ENCODE measurements around the genes BNIP3 and INPP5A.

GRCh38 chr10:131973433-131974148 is 8.1 kb downstream of the BNIP3 start:
- RRBS: no CpG with 5 or more reads among the region's 26 CpGs
CAGE:
- cytosol, long polyA plus RNA: no peak
- long polyA plus RNA: no peak
- nucleus, long polyA plus RNA: no peak

GRCh38 chr10:131981662-131982551 is at the start of gene BNIP3:
Gene BNIP3, minus strand, starts transcription at chr10:131981923.
- RRBS: under 1% methylated on average over 25 of the region's 127 CpGs
CAGE:
- cytosol, long polyA plus RNA: start-site peak on the minus strand at chr10:131981917-131981971, 858 and 1,887 reads in 2 replicates
- long polyA plus RNA: start-site peak on the minus strand at chr10:131981906-131981972, 903 and 1,891 reads in 2 replicates
- nucleus, long polyA plus RNA: start-site peak on the minus strand at chr10:131981921-131981984, 126 and 223 reads in 2 replicates

DNA sequence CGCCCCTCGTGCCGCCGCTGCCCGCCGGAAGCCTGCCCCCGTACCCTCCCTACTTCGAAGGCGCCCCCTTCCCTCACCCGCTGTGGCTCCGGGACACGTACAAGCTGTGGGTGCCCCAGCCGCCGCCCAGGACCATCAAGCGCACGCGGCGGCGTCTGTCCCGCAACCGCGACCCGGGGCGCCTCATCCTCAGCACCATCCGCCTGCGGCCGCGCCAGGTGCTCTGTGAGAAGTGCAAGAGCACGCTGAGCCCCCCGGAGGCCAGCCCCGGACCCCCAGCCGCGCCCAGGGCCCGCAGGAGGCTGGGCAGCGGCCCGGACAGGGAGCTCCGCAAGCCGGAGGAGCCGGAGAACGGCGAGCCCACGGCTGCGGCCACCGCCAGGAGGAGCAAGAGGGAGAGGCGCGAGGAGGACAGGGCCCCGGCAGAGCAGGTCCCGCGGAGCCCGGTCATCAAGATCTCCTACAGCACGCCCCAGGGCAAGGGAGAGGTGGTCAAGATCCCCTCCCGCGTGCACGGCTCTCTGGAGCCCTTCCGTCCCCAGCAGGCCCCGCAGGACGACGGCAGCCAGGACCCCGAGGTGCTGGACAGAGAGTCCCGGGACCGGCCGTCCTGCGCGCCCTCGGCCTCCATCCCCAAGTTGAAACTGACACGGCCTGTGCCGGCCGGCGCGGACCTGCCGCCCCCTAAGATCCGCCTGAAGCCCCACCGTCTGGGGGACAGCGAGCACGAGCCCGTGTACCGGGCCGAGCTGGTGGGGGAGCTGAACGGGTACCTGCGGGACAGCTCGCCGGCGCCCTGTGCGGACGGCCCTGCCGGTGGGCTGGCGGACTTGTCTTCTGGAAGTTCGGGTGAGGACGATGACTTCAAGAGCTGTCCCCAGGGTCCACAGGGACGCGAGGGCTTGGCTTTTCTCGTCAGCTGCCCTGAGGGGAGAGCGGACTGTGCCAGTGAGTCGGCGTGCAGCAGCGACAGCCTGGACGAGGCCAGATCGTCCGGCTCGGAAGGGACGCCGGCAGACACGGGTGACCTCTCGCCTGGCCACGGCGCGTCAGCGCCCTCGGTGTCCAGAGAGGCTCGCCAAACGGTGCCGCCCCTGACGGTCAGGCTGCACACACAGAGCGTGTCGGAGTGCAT is 8.2 kb downstream of the PWWP2B start:
- RRBS: 86% methylated on average over 56 of the region's 115 CpGs
CAGE:
- cytosol, long polyA plus RNA: no peak
- long polyA plus RNA: no peak
- nucleus, long polyA plus RNA: no peak

GRCh38 chr10:132419557-132420190 is 22.7 kb downstream of the PWWP2B start:
- RRBS: no CpG with 5 or more reads among the region's 17 CpGs
CAGE:
- cytosol, long polyA plus RNA: no peak
- long polyA plus RNA: no peak
- nucleus, long polyA plus RNA: no peak

- RRBS: no CpG with 5 or more reads among the region's 24 CpGs
CAGE:
- cytosol, long polyA plus RNA: no peak
- long polyA plus RNA: no peak
- nucleus, long polyA plus RNA: no peak
These were observed 62.6 kb downstream of the PWWP2B start for GRCh38 chr10:132459440-132460217.

- RRBS: no CpG with 5 or more reads among the region's 15 CpGs
CAGE:
- cytosol, long polyA plus RNA: no peak
- long polyA plus RNA: no peak
- nucleus, long polyA plus RNA: no peak
These were observed 57.8 kb upstream of the INPP5A start for GRCh38 chr10:132479630-132480267.

- RRBS: 37% methylated on average over 7 of the region's 17 CpGs
CAGE:
- cytosol, long polyA plus RNA: no peak
- long polyA plus RNA: no peak
- nucleus, long polyA plus RNA: no peak
These were observed 17.2 kb upstream of the INPP5A start for GRCh38 chr10:132520404-132520867.

DNA sequence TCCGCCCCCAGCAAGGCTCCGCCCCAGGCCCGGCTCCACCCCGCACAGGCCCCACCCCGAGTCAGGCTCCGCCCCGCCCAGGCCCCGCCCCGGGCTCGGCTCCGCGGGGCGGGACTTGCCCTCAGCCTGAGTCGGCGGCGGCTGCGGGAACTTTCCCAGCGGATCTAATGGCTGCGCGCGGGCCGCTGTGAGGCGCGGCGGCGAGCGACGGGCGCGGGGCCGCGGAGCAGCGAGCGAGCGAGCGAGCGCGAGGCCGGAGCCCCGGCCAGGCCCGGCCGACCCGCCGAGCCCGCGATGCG is at the start of gene INPP5A:
TSS of gene INPP5A (plus strand) at position 114 of the 299 bp plus-strand sequence.
- RRBS: 2% methylated on average over 7 of the region's 47 CpGs
CAGE:
- cytosol, long polyA plus RNA: no peak
- long polyA plus RNA: no peak
- nucleus, long polyA plus RNA: no peak

GRCh38 chr10:132542120-132542561 is 4.6 kb downstream of the INPP5A start:
- RRBS: no CpG with 5 or more reads among the region's 13 CpGs
CAGE:
- cytosol, long polyA plus RNA: no peak
- long polyA plus RNA: no peak
- nucleus, long polyA plus RNA: no peak

- RRBS: 94% methylated on average over 4 of the region's 23 CpGs
CAGE:
- cytosol, long polyA plus RNA: no peak
- long polyA plus RNA: no peak
- nucleus, long polyA plus RNA: no peak
These were observed 25.4 kb downstream of the INPP5A start for GRCh38 chr10:132562675-132563625.

- RRBS: no CpG with 5 or more reads among the region's 13 CpGs
CAGE:
- cytosol, long polyA plus RNA: no peak
- long polyA plus RNA: no peak
- nucleus, long polyA plus RNA: no peak
These were observed 31.2 kb downstream of the INPP5A start for GRCh38 chr10:132568699-132569278.

- RRBS: 55% methylated on average over 2 of the region's 14 CpGs
CAGE:
- cytosol, long polyA plus RNA: no peak
- long polyA plus RNA: no peak
- nucleus, long polyA plus RNA: no peak
These were observed 41.9 kb downstream of the INPP5A start for GRCh38 chr10:132579371-132580033.

GRCh38 chr10:132586213-132586727 is 48.7 kb downstream of the INPP5A start:
- RRBS: no CpG with 5 or more reads among the region's 25 CpGs
CAGE:
- cytosol, long polyA plus RNA: no peak
- long polyA plus RNA: no peak
- nucleus, long polyA plus RNA: no peak

DNA sequence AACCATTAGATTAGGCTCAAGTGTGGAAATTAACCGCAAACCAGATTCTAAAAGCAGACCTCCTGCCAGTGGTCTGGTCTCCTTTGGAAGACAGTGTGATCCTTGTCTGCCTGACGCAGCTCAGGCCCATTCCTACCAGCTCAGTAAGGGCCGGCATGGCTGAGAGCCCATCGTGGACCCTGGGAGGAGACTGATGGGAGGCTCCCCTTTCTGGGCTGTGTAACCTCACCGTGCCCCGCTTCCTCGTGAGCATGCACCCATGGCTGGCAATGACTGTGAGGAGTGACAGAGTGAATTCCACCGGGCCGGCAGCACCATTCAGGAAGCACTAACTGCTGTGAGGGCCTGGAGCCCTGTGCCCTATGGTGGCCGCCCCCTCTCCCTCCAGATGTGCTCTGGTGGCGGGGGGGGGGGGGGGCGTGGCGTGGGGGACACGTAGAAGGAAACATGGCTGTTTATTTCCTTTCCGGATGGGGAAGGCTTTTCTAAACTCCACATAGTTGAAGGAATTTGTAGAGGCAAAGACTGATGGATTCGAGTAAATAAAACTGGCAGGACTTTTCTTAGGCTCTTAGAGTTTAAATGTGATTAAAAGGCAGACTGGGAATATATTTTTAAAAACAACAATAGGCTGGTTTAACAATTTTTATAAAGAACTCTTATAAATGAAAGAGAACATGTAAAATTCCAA is 90.6 kb downstream of the INPP5A start:
- RRBS: no CpG with 5 or more reads among the region's 16 CpGs
CAGE:
- cytosol, long polyA plus RNA: no peak
- long polyA plus RNA: no peak
- nucleus, long polyA plus RNA: no peak

GRCh38 chr10:132655211-132655751 is 117.7 kb downstream of the INPP5A start:
- RRBS: 94% methylated on average over 3 of the region's 24 CpGs
CAGE:
- cytosol, long polyA plus RNA: no peak
- long polyA plus RNA: no peak
- nucleus, long polyA plus RNA: no peak

DNA sequence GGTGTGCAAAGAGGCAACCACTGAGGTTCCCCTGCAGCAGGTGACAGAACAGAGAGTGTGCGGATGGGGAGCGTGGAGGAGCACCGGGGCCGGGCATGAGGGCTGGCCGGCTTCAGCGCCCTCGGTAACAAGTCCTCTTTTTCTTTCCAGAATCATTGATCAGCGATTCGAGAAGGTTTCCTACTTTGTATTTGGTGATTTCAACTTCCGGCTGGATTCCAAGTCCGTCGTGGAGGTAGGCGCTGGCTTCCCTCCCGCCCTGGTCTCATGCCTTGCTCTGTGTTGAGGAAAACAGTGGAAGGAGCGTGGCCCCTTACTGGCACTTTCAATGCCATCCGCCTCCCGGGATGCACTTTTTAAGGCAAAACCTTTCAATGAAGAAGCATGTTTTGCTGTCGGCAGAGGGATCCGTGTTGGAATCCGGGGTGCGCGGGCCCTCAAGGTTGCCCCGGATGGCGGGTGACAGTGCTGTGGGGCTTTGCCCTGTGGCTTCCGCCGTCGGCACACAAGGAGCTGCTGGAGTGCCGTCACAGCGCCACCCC is 59.2 kb downstream of the NKX6-2 start:
- RRBS: 97% methylated on average over 8 of the region's 29 CpGs
CAGE:
- cytosol, long polyA plus RNA: no peak
- long polyA plus RNA: no peak
- nucleus, long polyA plus RNA: no peak

GRCh38 chr10:132740444-132740825 is 45.5 kb downstream of the NKX6-2 start:
- RRBS: no CpG with 5 or more reads among the region's 7 CpGs
CAGE:
- cytosol, long polyA plus RNA: no peak
- long polyA plus RNA: no peak
- nucleus, long polyA plus RNA: no peak

DNA sequence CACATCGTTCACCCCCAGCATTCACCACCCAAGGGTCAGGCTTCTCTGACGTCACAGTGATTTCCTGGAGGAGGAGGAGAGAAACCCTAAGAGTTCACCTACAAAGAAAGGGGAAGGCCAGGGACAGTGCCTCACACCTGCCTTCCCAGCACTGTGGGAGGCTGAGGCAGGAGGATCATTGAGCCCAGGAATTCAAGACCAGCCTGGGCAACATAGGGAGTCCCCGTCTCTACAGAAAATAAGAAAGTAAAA is 45.2 kb downstream of the NKX6-2 start:
- RRBS: no CpG with 5 or more reads among the region's 3 CpGs
CAGE:
- cytosol, long polyA plus RNA: no peak
- long polyA plus RNA: no peak
- nucleus, long polyA plus RNA: no peak

GRCh38 chr10:132913021-132913573 is 29.3 kb downstream of the CFAP46 start:
- RRBS: 60% methylated on average over 4 of the region's 33 CpGs
CAGE:
- cytosol, long polyA plus RNA: no peak
- long polyA plus RNA: no peak
- nucleus, long polyA plus RNA: no peak

DNA sequence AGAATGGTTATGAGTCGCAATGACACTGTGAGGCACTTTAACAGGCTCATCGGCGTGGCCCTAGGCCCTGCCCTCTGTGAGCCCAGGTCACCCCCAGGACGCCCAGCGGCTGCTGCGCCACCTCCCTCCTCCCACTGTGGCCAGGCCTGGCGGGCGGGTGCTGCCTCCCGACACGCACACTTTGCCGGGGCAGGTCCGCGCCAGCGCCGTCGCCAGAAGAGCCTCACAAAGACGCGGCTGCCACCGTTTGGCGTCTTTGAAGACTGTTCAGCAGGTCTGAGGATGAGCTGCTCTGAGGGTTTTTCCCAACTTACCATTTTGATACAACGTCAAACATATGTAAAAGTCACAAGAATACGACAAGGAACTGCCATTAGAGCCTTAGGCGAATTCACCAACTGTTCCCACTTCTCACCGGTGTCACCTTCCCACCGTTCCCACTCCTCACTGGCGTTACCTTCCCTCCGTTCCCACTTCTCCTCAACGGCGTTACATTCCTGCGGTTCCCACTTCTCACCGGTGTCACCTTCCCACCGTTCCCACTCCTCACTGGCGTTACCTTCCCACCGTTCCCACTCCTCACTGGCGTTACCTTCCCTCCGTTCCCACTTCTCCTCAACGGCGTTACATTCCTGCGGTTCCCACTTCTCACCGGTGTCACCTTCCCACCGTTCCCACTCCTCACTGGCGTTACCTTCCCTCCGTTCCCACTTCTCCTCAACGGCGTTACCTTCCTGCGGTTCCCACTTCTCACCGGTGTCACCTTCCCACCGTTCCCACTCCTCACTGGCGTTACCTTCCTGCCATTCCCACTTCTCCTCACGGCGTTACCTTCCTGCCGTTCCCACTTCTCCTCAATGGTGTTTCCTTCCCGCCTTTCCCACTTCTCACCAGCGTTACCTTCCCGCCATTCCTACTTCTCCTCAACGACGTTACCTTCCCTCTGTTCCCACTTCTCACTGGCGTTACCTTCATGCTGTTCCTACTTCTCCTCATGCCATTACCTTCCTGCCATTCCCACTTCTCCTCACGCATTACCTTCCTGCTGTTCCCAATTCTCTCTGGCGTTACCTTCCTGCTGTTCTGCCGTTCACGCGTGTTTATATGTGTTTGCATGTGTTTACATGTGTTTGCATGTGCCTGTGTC is 22.7 kb upstream of the CFAP46 start:
- RRBS: no CpG with 5 or more reads among the region's 63 CpGs
CAGE:
- cytosol, long polyA plus RNA: no peak
- long polyA plus RNA: no peak
- nucleus, long polyA plus RNA: no peak